Thyroid gland (tissue), 7 donors: Measurements from ENCODE around the gene COASY.

DNA sequence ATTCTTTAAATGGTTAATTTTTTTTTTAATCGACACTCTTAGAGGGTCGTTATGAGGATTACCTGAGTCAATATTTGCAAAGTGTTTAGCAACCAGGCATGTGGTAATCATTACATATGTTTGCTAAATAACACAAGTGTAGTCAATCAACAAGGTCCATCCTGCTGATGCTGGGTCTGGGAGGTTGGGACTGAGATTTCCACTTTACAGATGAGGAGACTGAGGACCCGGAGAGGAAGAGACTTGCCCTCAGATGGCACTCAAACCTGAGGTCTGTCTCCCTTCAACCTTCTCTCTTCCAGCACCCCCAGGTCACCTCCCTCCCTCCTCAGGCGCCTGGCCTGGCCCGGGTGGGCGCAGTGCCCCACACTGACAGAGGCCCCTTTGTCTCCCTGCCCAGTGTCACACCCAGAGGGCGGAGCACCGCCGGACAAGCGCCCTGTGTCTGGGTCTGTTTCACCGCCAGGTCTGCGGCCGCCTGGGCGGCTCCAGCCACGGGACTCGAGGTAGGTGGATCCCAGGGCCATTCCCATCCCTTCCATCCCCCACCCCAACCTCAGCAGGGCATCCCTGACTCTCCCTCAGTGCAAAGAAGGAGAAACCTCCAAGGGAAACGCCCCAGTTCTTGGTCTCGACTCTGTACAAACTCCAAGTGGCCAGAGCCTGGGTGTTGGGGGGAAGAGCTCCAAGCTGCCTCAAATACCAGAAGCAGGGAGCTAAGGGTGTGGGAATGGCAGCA is 10.1 kb downstream of the ZNF385C start:
- PRO-cap, 2 experiments: no peak in any of the 2 experiments
- RAMPAGE, long total RNA, 5 experiments: no peak in any of the 5 experiments

DNA sequence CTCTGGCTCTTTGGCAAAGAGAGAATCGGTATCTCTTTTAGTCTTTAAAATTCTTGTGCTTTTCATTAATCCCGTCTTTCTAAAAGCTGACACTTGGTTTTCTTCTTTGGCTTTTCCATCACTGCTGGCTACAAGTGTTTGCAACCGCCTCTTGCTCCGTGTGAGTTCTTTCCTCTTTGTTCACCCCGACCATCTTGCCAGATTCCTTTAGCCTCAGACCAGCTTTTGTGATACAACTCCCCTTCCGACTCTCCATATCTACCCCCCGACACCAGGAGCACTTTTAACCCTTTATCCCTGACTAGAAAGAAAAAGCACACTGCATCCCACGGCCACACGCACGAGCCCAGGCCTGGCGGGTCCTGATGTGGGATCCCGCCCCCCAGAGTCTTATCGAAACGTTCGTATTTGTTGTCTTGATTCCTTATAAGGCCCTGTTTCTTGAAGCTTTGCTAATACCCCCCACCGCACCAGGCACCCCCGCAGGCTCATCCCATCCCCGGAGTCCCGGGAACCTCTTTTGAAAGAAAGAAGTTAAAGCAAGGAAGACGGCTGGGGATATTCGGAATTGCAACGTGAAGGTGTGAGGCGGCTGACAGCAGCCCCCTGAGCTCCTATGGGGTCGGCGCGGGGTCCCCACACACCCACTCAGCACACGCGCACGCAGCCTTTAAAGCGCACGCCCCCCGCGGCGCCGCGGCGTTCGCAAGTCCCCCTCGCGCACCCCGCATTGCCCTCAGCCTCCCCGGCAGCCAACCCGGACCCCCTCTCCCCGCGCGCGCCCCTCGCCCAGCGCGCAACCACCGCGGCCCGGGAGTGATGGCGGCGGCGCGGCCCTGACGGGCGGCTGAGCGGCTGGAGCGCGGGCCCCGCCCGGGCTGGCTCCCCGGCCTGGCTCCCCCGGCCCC is 626 bp downstream of the STAT5B start:
- PRO-cap, 2 experiments: peak in 2 of 2 experiments; most common plus-strand start position 455 of the sequence (in 1); most common minus-strand start position 812 of the sequence (in 2)
- RAMPAGE, long total RNA, 5 experiments: no peak in any of the 5 experiments

- PRO-cap, 2 experiments: no peak in any of the 2 experiments
- RAMPAGE, long total RNA, 5 experiments: no peak in any of the 5 experiments
Observed at GRCh38 chr17:42277467-42277757, 1.2 kb upstream of the STAT5B start.

DNA sequence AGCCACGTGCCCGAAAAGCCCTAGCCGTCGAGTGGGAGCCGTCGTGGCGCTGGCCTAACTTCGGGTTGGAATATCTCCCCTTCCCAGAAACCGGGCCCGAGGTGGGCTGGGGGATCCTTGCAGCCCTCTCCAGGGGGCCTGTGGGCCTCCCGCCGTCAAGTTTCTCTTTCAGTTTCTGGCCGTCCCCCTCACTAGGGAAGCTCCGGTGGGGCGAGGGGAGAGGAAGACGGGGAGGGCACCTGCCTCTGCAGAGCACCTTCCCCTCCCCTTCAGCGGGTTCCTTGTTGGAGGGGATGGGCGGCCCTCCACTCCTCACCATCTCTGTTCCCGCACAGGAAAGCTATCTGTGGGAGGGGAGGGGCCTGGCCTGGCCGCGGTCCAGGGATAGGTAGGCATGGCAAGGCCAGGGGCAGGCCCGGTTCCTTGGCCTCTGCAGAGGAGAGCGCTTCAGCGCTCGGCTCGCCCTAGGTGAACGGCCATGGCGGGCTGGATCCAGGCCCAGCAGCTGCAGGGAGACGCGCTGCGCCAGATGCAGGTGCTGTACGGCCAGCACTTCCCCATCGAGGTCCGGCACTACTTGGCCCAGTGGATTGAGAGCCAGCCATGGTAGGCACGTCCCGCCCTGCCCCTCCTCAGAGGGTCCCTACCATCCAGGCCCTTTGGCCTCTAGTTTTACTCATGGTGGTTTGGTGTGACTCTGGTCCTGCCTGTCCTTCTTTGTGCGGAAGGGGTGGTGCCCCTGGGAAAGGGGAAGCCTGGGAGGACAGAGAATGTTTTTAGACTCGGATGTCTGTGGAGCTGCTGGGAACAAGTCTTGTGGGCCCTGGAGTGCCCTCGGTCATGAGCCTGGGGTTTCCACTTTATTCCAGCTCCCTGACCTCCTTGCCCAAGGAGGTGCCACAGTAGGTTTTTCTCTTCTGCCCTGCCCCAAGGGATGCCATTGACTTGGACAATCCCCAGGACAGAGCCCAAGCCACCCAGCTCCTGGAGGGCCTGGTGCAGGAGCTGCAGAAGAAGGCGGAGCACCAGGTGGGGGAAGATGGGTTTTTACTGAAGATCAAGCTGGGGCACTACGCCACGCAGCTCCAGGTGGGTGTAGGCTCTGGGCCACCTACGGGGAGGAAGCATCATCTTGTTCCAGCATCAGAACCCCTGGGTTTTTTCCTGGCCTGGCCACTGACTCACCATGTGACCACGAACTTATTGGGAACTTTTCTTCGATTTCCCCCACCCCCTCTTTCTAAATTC is 1.1 kb downstream of the STAT5A start:
- PRO-cap, 2 experiments: peak in 1 of 2 experiments; most common plus-strand start position 779 of the sequence (in 1)
- RAMPAGE, long total RNA, 5 experiments: no peak in any of the 5 experiments

GRCh38 chr17:42294190-42295088 is 6.1 kb downstream of the STAT5A start:
- PRO-cap, 2 experiments: no peak in any of the 2 experiments
- RAMPAGE, long total RNA, 5 experiments: no peak in any of the 5 experiments

DNA sequence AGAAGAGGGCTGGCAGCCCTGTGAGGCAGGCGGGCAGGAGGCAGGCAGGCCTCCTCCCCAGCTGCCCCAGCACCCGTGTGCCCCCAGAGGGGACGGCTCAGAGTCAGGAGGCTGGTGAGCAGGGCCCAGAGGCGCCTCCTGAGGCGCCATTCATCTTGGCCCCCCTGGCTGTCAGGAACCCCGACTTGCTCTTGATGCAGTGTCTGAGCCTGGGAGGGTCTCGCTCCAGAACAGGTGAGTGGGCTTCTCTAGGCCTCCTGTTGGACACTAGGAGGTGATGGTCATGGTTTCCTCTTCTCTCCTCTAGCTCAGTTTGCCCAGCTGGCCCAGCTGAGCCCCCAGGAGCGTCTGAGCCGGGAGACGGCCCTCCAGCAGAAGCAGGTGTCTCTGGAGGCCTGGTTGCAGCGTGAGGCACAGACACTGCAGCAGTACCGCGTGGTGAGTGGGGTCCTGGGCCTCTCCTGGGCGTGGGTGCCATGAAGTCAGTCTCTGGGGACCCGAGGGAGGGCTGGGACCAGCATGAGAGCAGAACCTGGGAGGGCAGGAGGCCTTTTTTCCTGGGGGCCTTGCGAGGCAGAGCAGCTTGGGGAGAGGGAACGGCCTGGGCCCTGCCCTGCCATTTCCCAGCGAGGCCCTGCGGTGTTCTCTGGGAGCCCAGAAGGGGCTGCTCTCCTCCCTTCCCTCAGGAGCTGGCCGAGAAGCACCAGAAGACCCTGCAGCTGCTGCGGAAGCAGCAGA is 11.3 kb downstream of the STAT5A start:
- PRO-cap, 2 experiments: no peak in any of the 2 experiments
- RAMPAGE, long total RNA, 5 experiments: no peak in any of the 5 experiments

- PRO-cap, 2 experiments: peak in 1 of 2 experiments; most common plus-strand start chr17:42379251 (in 1); most common minus-strand start chr17:42379194 (in 1)
- RAMPAGE, long total RNA, 5 experiments: no peak in any of the 5 experiments
Observed at GRCh38 chr17:42378974-42379910, 9.0 kb downstream of the STAT3 start.

DNA sequence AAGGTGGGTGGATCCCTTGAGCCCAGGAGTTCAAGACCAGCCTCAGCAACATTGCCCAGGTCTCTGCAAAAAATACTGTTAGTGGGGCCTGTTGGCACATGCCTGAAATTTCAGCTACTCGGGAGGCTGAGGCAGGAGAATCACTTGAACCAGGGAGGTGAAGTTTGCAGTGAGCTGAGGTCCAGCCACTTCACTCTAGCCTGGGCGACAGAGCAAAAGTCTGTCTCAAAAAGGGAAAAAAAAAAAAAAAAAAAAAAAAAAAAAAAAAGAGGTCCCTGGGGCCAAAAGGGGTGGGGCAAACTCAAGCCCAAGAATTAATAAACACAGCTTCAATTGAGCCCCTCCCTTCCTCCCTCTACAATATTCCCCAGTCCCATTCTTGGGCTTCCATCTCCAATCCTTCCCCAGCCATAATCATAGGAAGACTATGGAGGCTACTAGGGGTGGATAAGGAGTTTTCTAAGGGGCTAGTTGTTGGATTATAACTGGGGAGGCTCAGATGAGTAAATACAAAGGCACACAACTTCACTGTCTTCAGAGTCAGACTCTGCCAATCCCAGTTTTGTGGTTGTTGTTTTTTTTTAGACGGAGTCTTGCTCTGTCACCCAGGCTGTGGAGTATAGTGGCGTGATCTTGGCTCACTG is 9.6 kb downstream of the CAVIN1 start:
- PRO-cap, 2 experiments: peak in 1 of 2 experiments; most common minus-strand start position 202 of the sequence (in 1)
- RAMPAGE, long total RNA, 5 experiments: no peak in any of the 5 experiments

DNA sequence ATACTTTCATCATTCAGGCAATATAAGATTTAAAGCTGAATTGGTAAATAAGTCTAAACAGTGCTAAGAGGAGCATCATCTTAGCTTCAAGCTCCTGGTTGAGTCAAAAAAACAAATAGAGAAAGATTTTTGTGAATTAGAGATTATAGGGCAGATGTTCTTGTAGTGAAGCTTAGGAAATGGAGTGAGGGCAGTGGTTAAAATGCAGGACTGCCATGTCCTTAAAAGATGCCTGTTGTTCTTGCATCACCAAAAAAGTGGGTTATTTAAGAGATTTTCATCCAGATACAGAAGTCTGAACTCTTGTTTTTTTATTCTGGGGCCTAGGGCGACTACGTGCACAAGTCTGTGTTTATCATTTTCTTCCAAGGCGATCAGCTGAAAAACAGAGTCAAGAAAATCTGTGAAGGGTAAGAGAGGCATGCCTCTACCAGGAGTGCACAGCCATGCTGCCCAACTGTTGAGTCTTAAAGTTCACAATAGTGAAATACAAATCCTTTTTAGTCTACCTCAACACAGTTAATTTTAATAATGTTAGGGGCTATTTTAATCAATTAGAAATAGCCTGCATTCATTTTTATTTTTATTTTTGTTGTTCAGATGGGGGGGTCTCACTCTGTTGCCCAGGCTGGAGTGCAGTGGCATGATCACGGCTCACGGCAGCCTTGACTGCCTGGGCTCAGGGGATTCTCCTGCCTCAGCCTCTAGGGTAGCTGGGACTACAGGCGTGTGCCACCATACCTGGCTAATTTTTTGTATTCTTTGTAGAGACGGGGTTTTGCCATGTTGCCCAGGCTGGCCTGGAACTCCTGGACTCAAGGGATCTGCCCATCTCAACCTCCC is 21.9 kb downstream of the ATP6V0A1 start:
- PRO-cap, 2 experiments: no peak in any of the 2 experiments
- RAMPAGE, long total RNA, 5 experiments: no peak in any of the 5 experiments

GRCh38 chr17:42494198-42494697 is 35.6 kb downstream of the ATP6V0A1 start:
- PRO-cap, 2 experiments: no peak in any of the 2 experiments
- RAMPAGE, long total RNA, 5 experiments: no peak in any of the 5 experiments

DNA sequence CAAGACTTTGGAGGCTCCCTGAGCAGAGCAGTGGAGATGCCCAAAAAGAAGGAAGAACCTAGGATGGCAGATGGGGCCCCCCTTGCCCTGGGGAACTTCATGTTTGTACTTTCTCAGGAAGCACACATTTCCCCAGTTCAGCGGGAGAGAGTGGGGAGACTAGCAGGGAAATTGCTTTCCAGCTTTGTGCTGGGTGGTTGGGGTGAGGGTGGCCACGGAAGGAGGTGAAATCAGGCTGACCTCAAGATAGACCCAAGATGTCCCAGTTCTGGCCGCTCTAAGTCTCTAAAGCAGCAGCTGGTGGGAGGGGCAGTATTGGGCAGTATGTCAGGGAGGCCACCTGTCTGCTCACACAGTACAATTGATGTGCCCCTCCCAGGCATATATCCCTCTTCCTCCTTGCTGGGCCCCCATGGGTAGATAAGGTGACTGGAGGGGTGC is 17.2 kb upstream of the NAGLU start:
- PRO-cap, 2 experiments: peak in 1 of 2 experiments; most common plus-strand start position 135 of the sequence (in 1)
- RAMPAGE, long total RNA, 5 experiments: no peak in any of the 5 experiments

DNA sequence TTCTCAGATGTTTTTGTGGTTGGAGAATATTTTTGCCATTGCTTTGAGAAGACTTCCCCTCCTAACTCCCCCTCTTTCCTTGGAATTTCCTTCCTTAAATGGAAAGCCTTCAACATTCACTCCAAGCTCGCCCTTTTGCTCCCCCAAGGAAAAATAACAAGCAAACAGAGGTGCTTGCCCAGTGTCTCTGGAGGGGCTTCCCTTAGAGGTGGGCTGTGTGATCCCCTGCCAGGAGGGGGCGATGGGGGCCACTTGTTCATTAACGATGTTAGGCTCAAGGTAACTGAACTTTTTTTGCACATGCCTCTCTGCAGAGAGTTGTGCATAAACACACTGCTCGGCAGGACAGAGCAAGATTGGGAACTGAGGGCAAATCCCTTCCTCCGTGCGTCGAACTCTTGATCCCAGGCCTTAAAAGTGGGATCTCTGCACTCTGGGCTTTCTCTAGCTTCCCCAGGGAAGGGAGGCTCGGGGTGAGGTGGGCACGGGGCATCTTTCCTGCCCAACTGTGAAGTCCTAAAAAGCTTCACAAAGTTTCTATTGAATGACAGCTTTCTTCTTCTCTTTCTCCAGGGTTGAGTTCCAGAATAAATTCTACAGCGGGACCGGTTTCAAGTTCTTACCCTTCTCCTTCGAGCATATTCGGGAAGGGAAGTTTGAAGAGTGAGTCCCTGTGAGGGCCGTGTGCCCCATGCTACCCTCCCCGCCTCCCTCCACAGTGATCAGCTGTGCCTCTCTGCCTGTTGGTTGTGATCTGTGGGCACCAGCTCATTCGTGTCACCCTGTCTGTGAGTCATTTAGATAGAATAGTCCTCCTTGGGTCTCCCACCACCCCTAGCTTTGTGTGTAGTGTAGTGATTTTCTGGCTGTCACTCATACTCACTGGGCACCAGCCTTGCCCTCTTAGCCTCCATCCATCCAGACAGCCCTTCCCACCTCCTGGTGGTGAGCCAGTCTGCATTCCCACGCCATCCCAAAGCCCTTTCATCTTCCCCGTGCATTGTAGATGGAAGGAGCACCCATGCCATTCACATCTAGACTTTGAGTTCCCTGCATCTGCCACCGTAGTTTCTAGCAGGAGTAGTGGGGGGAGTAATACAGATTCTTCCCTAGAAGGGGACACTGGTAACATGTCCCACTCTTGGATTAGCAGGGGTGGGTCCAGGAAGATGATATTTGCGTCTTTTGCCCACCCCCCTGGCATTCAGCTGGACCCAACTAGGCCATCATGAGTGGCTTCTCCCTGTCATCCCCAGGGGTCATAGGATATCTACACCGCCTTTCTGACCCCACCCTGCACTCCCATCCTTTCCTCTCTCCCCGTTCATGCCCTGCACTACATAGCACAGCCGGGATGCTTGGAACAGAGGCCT is 15.1 kb upstream of the NAGLU start:
- PRO-cap, 2 experiments: peak in 1 of 2 experiments; most common minus-strand start position 751 of the sequence (in 1)
- RAMPAGE, long total RNA, 5 experiments: no peak in any of the 5 experiments

DNA sequence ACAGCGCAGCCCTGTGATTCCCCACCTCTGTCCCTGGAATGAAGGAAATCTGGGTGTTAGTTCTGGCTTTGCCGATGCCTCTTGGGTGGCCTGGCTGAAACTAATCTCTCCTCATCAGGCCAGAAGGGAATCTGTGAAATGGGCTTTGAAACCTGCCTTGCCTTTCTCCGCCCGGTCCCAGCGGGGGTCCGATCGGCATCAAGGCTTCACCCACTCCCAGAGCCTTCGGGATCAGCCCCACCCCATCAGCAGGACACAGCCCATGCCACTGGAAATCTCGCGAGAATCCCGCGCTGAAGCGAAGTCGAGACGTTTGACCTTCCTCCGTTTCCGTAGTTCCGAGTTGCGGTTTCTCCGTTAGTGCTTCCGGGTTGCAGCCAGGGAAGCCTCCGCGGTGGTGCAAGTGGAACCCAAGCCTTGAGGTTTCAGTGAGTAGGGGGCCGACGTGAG is at the start of gene COASY:
COASY (plus strand) TSS at position 357 of the 450 bp plus-strand sequence.
- PRO-cap, 2 experiments: peak in 2 of 2 experiments; most common plus-strand start position 380 of the sequence (in 2); most common minus-strand start position 204 of the sequence (in 1)
- RAMPAGE, long total RNA, 5 experiments: start-site peak on the plus strand in 3 of 5 experiments, centred at positions 364 to 370 of the sequence, 225 to 696 reads per replicate

- PRO-cap, 2 experiments: no peak in any of the 2 experiments
- RAMPAGE, long total RNA, 5 experiments: no peak in any of the 5 experiments
Observed at GRCh38 chr17:42562987-42563561, 1.1 kb downstream of the COASY start.

GRCh38 chr17:42566152-42566717 is 665 bp upstream of the MLX start:
- PRO-cap, 2 experiments: no peak in any of the 2 experiments
- RAMPAGE, long total RNA, 5 experiments: no peak in any of the 5 experiments

DNA sequence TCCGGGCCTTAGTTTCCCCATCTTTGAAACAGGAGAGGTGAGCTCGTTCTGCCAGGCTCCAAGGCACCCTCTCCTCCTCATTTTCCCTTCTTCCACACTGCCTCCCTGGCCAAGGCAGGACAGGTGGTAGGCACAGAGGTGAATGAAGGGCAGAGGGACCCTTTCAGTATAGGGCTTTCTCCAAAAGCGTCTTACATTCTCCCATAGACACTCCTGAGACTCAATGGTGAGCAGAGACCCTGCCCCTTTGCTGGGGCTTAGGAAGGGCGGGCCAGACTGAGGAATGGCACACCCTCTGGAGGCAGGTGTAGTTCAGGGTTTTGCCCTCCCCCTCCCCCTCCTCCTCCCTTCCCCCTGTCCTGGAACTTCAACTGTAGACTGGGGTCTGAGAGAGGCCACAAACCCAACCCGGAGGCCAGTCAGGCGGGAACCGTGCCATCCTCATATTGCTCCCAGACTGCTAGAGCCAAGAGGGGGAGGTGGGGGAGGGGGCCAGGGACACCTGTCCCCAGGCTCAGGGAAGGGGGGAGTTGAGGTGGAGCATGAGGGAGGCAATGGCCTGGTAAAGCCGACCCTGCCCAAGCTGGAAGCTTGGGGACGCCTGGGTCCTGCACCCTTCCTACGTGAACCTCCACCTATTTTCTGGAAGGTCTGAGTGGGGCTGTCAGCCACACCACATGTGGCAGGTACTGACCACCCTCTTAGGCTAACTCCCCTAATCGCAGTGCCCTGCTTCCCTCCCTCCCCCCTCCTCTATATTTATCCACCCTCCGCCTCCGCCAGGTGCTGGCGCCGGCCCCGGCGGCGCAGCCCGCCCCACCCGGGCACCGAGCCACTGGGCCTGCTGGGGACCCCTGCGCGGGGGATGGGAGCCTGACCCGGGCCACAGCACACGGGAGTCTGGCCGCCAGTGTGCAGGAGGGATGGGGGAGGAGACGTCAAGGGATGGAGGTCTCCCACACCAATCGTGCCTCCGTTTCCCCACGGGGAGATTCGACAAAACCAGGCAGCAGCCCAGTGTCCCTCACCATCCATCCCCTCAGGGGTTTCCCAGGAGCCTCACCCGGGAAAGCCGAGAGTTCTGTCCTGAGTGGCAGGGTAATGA is 1.7 kb downstream of the PLEKHH3 start:
- PRO-cap, 2 experiments: peak in 1 of 2 experiments; most common plus-strand start position 910 of the sequence (in 1)
- RAMPAGE, long total RNA, 5 experiments: no peak in any of the 5 experiments

DNA sequence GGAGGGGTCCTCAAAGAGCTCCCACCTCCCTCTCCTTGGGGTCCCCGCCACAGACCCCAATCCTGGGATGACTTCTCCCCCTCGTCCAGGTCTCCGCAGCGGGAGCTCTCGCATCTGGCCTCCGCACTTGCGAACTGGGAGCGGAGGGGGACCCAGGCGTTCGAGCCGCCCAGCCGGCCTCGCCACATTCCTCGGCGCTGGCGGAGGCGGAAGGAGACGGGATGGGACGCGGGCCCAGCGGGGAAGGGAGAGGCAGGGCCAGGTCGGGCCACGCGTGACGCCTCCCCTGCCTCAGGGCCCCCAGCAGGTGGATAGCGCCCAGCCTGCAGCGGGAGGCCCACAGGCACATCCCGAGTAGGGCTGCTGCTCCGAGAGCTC is 929 bp downstream of the PLEKHH3 start:
- PRO-cap, 2 experiments: peak in 2 of 2 experiments; most common plus-strand start position 249 of the sequence (in 1); most common minus-strand start position 129 of the sequence (in 1)
- RAMPAGE, long total RNA, 5 experiments: no peak in any of the 5 experiments

GRCh38 chr17:42679496-42680399 is 1.9 kb downstream of the CCR10 start:
- PRO-cap, 2 experiments: peak in 2 of 2 experiments; most common plus-strand start chr17:42679938 (in 2); most common minus-strand start chr17:42679686 (in 1)
- RAMPAGE, long total RNA, 5 experiments: start-site peak on the plus strand in 2 of 5 experiments, at chr17:42679931-42680047 at its widest, 11 to 98 reads per replicate

GRCh38 chr17:42749642-42750016 is 4.8 kb upstream of the EZH1 start:
- PRO-cap, 2 experiments: peak in 1 of 2 experiments; most common minus-strand start chr17:42749874 (in 1)
- RAMPAGE, long total RNA, 5 experiments: no peak in any of the 5 experiments

- PRO-cap, 2 experiments: peak in 1 of 2 experiments; most common minus-strand start chr17:42763119 (in 1)
- RAMPAGE, long total RNA, 5 experiments: no peak in any of the 5 experiments
Observed at GRCh38 chr17:42762747-42763717, 2.0 kb downstream of the RAMP2 start.